K562 (cell line): ENCODE measurements around a stretch of chr14.

- RAMPAGE, long total RNA: no peak
- RRBS: 6% methylated on average over 4 of the region's 6 CpGs
PRO-cap:
- standard: bidirectional peak, plus-strand start at chr14:68727995, minus-strand start at chr14:68727888
- CoPRO, capped RNA only, 2 experiments: no peak in any of the 2 experiments
- CoPRO, capped and uncapped RNA, 2 experiments: no peak in any of the 2 experiments
- CoPRO, uncapped RNA only, 2 experiments: no peak in any of the 2 experiments
CAGE:
- cytosol, long polyA plus RNA: no peak
- long polyA plus RNA: no peak
- nucleolus, long total RNA: no peak
- nucleus, long polyA plus RNA: no peak
Measured at GRCh38 chr14:68727652-68728256, 65.1 kb downstream of the ZFP36L1 start.

GRCh38 chr14:68741796-68742308, 51.0 kb downstream of the ZFP36L1 start:
- RAMPAGE, long total RNA: no peak
- RRBS: no CpG with 5 or more reads among the region's 4 CpGs
PRO-cap:
- standard: no peak
- CoPRO, capped RNA only, 2 experiments: no peak in any of the 2 experiments
- CoPRO, capped and uncapped RNA, 2 experiments: no peak in any of the 2 experiments
- CoPRO, uncapped RNA only, 2 experiments: no peak in any of the 2 experiments
CAGE:
- cytosol, long polyA plus RNA: no peak
- long polyA plus RNA: no peak
- nucleolus, long total RNA: no peak
- nucleus, long polyA plus RNA: no peak

GRCh38 chr14:68786854-68787948, 5.7 kb downstream of the ZFP36L1 start:
- RAMPAGE, long total RNA: no peak
- RRBS: no CpG with 5 or more reads among the region's 17 CpGs
PRO-cap:
- standard: unidirectional peak, minus-strand start at chr14:68787267
- CoPRO, capped RNA only, 2 experiments: no peak in any of the 2 experiments
- CoPRO, capped and uncapped RNA, 2 experiments: peak in 1 of 2 experiments; most common minus-strand start chr14:68787675 (in 1)
- CoPRO, uncapped RNA only, 2 experiments: peak in 2 of 2 experiments; most common minus-strand start chr14:68787150 (in 1)
CAGE:
- cytosol, long polyA plus RNA: no peak
- long polyA plus RNA: no peak
- nucleolus, long total RNA: no peak
- nucleus, long polyA plus RNA: no peak

DNA sequence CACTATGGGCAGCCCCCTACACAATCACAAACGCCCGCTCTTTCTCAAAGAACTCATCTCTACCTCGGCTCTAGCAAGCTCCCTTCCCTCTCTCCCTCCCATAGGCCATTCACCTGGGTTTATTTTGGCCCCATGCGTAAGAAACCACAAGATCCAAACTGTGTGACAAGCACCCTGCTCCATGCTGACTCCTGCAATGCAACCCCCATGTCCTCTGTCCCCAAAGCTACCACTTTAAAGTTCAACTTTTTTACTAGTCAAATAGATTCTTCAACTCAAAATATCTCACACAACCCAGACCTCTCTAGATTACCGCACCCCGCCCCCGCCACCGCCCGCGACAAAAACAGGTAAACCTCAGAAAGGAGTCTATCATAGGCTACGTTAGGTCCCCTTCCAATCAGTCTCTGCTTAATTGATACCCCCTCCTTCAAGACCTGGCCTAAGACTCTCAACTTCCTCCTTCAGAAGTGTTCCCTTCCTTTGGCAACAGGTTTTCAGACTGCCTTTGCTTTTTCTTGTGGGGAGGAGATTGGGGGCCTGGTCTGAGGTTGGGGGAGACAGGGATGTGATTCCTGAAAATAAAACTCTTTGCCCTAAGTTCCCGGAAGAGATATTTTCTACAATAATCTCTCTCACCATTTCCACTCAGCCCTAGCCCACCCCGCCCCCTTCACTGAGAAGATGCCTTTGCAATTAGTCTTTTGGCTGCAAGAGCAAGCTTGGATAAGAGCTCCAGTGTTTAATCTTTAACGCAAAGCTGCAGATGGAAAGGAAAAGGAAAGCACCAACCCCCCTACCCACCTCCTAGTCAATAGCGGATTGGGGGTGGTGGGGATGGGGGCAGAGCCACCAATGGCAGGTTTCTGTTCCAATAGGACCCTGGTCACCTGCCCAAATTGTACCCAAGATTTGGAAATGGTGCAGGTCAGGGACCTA, 2.1 kb downstream of the ZFP36L1 start:
- RAMPAGE, long total RNA: no peak
- RRBS: no CpG with 5 or more reads among the region's 15 CpGs
PRO-cap:
- standard: no peak
- CoPRO, capped RNA only, 2 experiments: no peak in any of the 2 experiments
- CoPRO, capped and uncapped RNA, 2 experiments: no peak in any of the 2 experiments
- CoPRO, uncapped RNA only, 2 experiments: no peak in any of the 2 experiments
CAGE:
- cytosol, long polyA plus RNA: no peak
- long polyA plus RNA: no peak
- nucleolus, long total RNA: no peak
- nucleus, long polyA plus RNA: no peak

- RAMPAGE, long total RNA: no peak
- RRBS: no CpG with 5 or more reads among the region's 14 CpGs
PRO-cap:
- standard: no peak
- CoPRO, capped RNA only, 2 experiments: no peak in any of the 2 experiments
- CoPRO, capped and uncapped RNA, 2 experiments: no peak in any of the 2 experiments
- CoPRO, uncapped RNA only, 2 experiments: no peak in any of the 2 experiments
CAGE:
- cytosol, long polyA plus RNA: no peak
- long polyA plus RNA: no peak
- nucleolus, long total RNA: no peak
- nucleus, long polyA plus RNA: no peak
Measured at GRCh38 chr14:68814336-68815395, 21.8 kb upstream of the ZFP36L1 start.

DNA sequence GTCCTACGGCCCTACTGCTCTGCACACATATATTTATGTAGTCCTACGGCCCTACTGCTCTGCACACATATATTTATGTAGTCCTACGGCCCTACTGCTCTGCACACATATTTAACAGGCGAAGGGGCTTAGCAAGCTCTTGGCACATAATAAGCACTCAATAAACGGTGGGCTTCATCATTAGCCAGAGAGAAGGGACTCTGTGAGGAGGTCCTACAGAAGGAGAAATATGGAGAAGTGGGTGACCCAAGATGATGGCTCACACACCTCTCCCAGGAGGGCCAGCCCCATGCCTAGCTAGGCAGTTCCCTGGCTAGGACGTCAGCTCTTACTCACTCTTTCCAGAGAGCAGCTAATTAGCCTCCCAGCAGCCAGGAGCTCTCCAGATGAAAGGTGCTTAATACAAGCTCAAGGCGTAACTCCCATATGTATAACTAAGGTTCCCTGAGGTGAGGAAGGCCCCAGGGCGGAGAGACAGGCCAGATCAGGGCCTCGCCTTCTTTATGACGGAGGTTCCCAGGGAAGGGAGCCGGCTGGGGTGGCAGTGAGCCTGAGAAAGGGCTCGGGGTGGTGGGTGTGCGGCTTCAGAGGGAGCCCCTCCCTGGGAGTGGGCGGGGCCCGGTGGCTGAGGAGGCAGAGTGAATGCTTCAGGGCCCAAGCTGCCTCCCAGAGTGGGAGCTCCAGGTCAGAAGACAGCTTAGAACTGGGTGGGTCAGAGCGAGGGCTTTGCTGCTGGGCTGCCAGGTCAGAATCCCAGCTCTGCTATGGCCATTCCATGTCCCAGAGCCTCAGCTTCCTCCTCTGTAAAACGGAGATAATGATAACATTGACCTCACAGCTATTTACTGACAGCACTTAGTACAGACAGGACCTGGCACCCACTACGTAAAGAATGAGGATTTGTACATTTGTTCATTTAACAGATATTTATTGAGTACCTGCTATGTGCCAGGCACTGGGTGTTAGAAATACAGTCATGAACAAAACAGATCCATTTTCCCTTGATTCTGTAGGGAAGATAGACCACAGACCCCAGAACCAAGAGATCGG, 26.5 kb upstream of the ZFP36L1 start:
- RAMPAGE, long total RNA: no peak
- RRBS: 17% methylated on average over 4 of the region's 19 CpGs
PRO-cap:
- standard: unidirectional peak, plus-strand start at position 636 of the sequence
- CoPRO, capped RNA only, 2 experiments: peak in 1 of 2 experiments; most common plus-strand start position 657 of the sequence (in 1); most common minus-strand start position 505 of the sequence (in 1)
- CoPRO, capped and uncapped RNA, 2 experiments: no peak in any of the 2 experiments
- CoPRO, uncapped RNA only, 2 experiments: no peak in any of the 2 experiments
CAGE:
- cytosol, long polyA plus RNA: no peak
- long polyA plus RNA: no peak
- nucleolus, long total RNA: no peak
- nucleus, long polyA plus RNA: no peak

- RAMPAGE, long total RNA: no peak
- RRBS: no CpG with 5 or more reads among the region's 4 CpGs
PRO-cap:
- standard: no peak
- CoPRO, capped RNA only, 2 experiments: no peak in any of the 2 experiments
- CoPRO, capped and uncapped RNA, 2 experiments: no peak in any of the 2 experiments
- CoPRO, uncapped RNA only, 2 experiments: no peak in any of the 2 experiments
CAGE:
- cytosol, long polyA plus RNA: no peak
- long polyA plus RNA: no peak
- nucleolus, long total RNA: no peak
- nucleus, long polyA plus RNA: no peak
Measured at GRCh38 chr14:68823774-68824451, 31.0 kb upstream of the ZFP36L1 start.

GRCh38 chr14:68880799-68881142, 87.9 kb upstream of the ZFP36L1 start:
- RAMPAGE, long total RNA: no peak
- RRBS: no CpG with 5 or more reads among the region's 7 CpGs
PRO-cap:
- standard: no peak
- CoPRO, capped RNA only, 2 experiments: no peak in any of the 2 experiments
- CoPRO, capped and uncapped RNA, 2 experiments: no peak in any of the 2 experiments
- CoPRO, uncapped RNA only, 2 experiments: no peak in any of the 2 experiments
CAGE:
- cytosol, long polyA plus RNA: no peak
- long polyA plus RNA: no peak
- nucleolus, long total RNA: no peak
- nucleus, long polyA plus RNA: no peak

DNA sequence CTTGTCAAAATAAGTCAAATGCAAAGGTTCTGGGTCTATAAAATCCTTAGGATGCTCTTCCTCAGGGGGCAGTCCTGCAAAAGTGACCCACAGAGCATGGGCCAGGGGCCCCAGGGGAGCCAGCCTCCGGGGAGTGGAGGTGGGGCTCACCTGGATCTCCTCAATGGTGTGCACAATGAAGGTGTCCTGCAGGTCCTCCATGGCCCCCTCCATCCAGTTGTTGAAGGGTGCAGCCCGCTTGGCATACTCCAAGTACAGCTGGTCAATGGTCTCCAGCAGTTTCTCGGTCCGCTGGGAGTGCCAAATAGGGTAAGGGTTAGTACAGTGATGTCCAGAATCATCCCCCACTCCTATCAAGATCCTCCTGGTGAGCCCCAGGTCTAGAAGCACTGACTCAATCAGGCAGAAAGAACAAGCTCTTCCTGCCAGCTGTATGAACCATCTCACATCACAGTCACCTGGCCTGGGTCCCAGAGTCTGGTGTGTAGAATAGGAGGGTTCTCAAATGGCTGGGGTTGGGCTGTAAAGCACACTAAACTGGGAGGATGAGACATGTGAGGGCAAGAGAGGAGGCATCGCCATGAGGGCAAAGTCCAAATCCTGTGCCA, 91.3 kb upstream of the ZFP36L1 start:
- RAMPAGE, long total RNA: no peak
- RRBS: no CpG with 5 or more reads among the region's 5 CpGs
PRO-cap:
- standard: no peak
- CoPRO, capped RNA only, 2 experiments: no peak in any of the 2 experiments
- CoPRO, capped and uncapped RNA, 2 experiments: no peak in any of the 2 experiments
- CoPRO, uncapped RNA only, 2 experiments: no peak in any of the 2 experiments
CAGE:
- cytosol, long polyA plus RNA: no peak
- long polyA plus RNA: no peak
- nucleolus, long total RNA: no peak
- nucleus, long polyA plus RNA: no peak

GRCh38 chr14:68884676-68885291, 91.9 kb upstream of the ZFP36L1 start:
- RAMPAGE, long total RNA: no peak
- RRBS: no CpG with 5 or more reads among the region's 10 CpGs
PRO-cap:
- standard: no peak
- CoPRO, capped RNA only, 2 experiments: no peak in any of the 2 experiments
- CoPRO, capped and uncapped RNA, 2 experiments: no peak in any of the 2 experiments
- CoPRO, uncapped RNA only, 2 experiments: no peak in any of the 2 experiments
CAGE:
- cytosol, long polyA plus RNA: no peak
- long polyA plus RNA: no peak
- nucleolus, long total RNA: no peak
- nucleus, long polyA plus RNA: no peak

GRCh38 chr14:68885777-68886151, 92.9 kb upstream of the ZFP36L1 start:
- RAMPAGE, long total RNA: no peak
- RRBS: no CpG with 5 or more reads among the region's 9 CpGs
PRO-cap:
- standard: no peak
- CoPRO, capped RNA only, 2 experiments: no peak in any of the 2 experiments
- CoPRO, capped and uncapped RNA, 2 experiments: no peak in any of the 2 experiments
- CoPRO, uncapped RNA only, 2 experiments: no peak in any of the 2 experiments
CAGE:
- cytosol, long polyA plus RNA: no peak
- long polyA plus RNA: no peak
- nucleolus, long total RNA: no peak
- nucleus, long polyA plus RNA: no peak

DNA sequence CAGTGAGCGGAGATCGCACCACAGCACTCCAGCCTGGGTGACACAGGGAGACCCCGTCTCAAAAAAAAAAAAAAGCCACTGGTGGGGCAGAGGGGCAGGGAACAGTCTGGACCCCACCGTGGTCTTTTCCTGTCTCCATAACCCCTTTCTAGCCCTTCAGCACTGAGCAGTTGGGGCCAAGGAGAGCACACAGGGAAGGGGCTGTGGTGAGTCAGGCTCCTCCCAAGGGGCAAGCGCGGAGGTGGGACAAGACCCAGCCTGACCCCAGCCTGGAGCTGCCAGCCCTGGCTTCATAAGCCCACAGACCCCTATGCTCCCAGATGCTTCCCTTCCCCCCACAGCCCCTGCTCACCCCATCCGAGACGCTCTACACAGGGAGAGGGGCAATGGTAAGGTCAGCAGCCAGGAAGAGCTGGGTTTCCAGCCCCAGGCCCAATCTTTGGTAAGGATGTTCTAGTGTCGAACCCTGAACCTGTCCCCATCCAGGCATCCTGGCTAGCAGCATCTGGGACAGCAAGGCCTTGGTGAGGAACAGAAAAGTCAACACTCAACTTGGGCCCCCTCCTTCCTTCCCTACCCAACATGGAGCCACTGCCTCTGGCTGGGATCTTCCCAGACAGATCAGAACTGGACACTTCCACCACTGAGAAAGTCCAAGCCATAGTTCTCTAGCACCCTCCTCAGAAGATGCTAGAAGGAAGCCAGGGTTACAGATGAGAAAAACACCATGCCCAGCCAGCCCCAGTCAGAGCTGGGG, 75.4 kb downstream of the ACTN1 start:
- RAMPAGE, long total RNA: no peak
- RRBS: no CpG with 5 or more reads among the region's 9 CpGs
PRO-cap:
- standard: no peak
- CoPRO, capped RNA only, 2 experiments: no peak in any of the 2 experiments
- CoPRO, capped and uncapped RNA, 2 experiments: no peak in any of the 2 experiments
- CoPRO, uncapped RNA only, 2 experiments: no peak in any of the 2 experiments
CAGE:
- cytosol, long polyA plus RNA: no peak
- long polyA plus RNA: no peak
- nucleolus, long total RNA: no peak
- nucleus, long polyA plus RNA: no peak

DNA sequence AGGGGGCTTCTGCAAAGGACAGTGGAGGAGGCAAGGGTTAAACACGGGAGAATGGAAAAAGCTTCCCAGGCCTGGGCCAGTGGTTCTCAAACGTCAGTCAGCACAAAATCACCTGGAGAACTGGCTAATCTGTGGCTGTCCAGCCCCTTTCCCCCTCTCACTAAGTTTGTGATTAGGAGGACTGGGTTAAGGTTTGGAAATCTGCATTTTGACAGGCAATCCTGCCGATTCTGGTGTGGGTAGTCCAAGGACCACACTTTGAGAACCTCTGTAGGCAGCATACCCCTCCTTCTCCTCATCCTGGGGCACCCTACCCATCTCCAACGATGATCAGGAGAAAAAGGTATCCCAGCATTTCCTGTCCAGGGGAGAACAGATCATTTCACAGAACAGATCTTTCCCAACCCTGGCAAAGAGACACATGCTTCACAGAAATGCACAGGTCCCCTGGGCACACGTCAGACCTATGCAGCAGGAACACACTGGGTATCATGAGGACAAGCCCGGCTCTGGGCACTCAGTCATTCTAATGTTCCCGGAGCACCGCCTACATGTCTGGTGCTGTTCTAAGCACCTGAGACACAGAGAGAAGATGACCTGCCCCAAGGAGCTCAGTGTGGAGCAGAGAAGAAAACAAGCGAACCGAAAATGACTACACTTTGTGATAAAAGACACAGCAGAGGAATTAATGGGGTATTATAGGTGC, 56.3 kb downstream of the ACTN1 start:
- RAMPAGE, long total RNA: no peak
- RRBS: no CpG with 5 or more reads among the region's 10 CpGs
PRO-cap:
- standard: no peak
- CoPRO, capped RNA only, 2 experiments: no peak in any of the 2 experiments
- CoPRO, capped and uncapped RNA, 2 experiments: no peak in any of the 2 experiments
- CoPRO, uncapped RNA only, 2 experiments: no peak in any of the 2 experiments
CAGE:
- cytosol, long polyA plus RNA: no peak
- long polyA plus RNA: no peak
- nucleolus, long total RNA: no peak
- nucleus, long polyA plus RNA: no peak

- RAMPAGE, long total RNA: no peak
- RRBS: no CpG with 5 or more reads among the region's 19 CpGs
PRO-cap:
- standard: no peak
- CoPRO, capped RNA only, 2 experiments: no peak in any of the 2 experiments
- CoPRO, capped and uncapped RNA, 2 experiments: no peak in any of the 2 experiments
- CoPRO, uncapped RNA only, 2 experiments: no peak in any of the 2 experiments
CAGE:
- cytosol, long polyA plus RNA: no peak
- long polyA plus RNA: no peak
- nucleolus, long total RNA: no peak
- nucleus, long polyA plus RNA: no peak
Measured at GRCh38 chr14:68935619-68936755, 43.1 kb downstream of the ACTN1 start.

- RAMPAGE, long total RNA: no peak
- RRBS: no CpG with 5 or more reads among the region's 2 CpGs
PRO-cap:
- standard: no peak
- CoPRO, capped RNA only, 2 experiments: no peak in any of the 2 experiments
- CoPRO, capped and uncapped RNA, 2 experiments: no peak in any of the 2 experiments
- CoPRO, uncapped RNA only, 2 experiments: no peak in any of the 2 experiments
CAGE:
- cytosol, long polyA plus RNA: no peak
- long polyA plus RNA: no peak
- nucleolus, long total RNA: no peak
- nucleus, long polyA plus RNA: no peak
Measured at GRCh38 chr14:69039221-69039766, 60.2 kb upstream of the ACTN1 start.

DNA sequence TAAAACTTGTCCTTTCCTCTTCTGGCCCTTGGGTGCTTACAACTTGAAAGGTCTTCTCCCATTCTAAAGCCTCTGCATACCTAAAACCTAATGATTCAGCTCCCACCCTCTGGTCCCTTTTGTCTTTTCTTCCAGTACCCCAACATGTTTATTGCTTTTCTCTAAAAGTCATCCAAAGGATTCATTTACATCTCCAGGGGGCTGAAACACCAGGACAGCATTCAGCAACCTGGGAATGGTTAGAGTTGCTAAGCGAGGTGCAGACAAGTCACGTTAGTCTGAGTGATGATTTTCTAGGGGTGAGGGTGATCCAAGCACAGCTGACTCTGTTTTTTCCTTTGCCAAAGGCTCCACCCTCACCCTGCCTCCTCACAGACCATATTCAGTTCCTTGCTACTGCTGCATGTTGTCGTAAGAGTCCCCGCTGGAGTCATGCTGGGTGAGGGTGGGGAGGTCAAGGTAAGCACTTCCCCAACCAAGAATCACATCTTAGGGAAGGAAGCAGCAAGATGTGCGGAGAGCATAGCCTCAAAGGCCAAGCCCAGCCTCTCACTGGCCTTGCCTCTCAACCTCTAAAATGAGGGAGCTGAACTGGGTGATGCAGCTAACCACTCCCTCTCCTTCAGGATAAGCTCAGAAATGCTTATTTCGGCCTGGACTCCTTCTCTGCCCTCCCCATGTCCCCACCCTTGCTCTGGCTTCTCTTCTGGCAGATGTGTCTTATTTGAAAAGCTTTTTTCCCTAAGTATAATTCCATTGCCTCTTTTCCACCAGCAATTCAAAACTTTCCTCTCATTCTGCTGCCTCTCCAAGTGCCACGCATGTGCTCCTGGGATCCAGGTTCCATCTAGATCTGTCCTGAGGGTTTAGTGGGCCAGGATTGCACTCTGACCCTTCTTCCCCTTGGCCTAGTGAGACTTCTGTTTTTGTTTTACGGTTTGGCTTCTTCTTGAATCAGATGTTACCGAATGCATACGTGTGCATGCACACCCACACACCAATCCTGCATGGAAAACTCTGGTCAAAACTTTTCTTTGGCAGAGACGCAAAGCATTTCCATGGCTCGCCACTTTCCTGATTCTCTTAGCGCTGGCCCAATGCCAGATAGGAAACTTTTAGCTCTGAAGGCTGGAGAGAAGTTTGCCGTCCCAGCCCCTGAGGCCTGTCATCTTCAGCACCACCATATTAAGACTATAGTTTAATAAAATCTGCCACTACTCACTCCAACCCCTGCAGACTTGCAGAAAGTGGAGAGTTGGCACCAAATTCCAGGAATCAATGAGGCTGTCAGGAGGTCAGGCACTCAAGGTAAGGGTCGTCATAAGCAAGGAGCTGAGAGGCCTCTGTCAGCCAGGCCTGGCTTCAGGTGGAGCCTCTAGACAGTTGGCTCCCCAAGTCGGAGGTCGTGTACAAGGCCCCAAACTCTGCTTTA, 67.1 kb upstream of the ACTN1 start:
- RAMPAGE, long total RNA: no peak
- RRBS: no CpG with 5 or more reads among the region's 17 CpGs
PRO-cap:
- standard: no peak
- CoPRO, capped RNA only, 2 experiments: no peak in any of the 2 experiments
- CoPRO, capped and uncapped RNA, 2 experiments: no peak in any of the 2 experiments
- CoPRO, uncapped RNA only, 2 experiments: no peak in any of the 2 experiments
CAGE:
- cytosol, long polyA plus RNA: no peak
- long polyA plus RNA: no peak
- nucleolus, long total RNA: no peak
- nucleus, long polyA plus RNA: no peak

- RAMPAGE, long total RNA: no peak
- RRBS: no CpG with 5 or more reads among the region's 2 CpGs
PRO-cap:
- standard: no peak
- CoPRO, capped RNA only, 2 experiments: no peak in any of the 2 experiments
- CoPRO, capped and uncapped RNA, 2 experiments: no peak in any of the 2 experiments
- CoPRO, uncapped RNA only, 2 experiments: no peak in any of the 2 experiments
CAGE:
- cytosol, long polyA plus RNA: no peak
- long polyA plus RNA: no peak
- nucleolus, long total RNA: no peak
- nucleus, long polyA plus RNA: no peak
Measured at GRCh38 chr14:69088511-69089002, 64.4 kb downstream of the DCAF5 start.